AG04449 (cell line): ENCODE data around the genes TFR2, EPO and EPHB4.

DNA sequence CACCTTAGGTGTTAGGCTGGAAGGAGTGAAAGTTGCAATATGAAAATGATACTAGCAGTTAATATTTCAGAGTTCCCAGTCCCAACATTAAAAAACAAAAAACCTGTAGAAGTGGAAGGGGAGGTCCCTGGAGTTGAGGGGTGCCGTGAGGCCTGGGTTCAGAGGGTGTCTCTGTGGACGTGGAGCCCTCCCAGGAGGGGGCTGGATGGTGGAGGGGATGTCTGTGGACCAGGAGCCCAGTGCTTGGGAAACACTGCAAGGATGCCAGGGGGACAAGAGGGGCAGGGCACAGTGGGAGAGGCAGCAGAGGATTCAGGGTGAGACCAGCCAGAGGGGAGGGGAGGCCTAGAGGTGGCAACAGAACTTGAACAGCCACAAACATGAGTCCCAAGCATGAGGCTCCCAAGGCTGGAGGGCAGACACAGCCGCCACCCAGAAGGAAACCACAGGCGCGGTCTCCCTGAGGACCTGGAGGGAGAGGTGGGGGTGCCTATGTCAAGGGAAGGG, 7.0 kb upstream of the PILRA start:
- RRBS, result no CpG with 5 or more reads among the region's 5 CpGs

DNA sequence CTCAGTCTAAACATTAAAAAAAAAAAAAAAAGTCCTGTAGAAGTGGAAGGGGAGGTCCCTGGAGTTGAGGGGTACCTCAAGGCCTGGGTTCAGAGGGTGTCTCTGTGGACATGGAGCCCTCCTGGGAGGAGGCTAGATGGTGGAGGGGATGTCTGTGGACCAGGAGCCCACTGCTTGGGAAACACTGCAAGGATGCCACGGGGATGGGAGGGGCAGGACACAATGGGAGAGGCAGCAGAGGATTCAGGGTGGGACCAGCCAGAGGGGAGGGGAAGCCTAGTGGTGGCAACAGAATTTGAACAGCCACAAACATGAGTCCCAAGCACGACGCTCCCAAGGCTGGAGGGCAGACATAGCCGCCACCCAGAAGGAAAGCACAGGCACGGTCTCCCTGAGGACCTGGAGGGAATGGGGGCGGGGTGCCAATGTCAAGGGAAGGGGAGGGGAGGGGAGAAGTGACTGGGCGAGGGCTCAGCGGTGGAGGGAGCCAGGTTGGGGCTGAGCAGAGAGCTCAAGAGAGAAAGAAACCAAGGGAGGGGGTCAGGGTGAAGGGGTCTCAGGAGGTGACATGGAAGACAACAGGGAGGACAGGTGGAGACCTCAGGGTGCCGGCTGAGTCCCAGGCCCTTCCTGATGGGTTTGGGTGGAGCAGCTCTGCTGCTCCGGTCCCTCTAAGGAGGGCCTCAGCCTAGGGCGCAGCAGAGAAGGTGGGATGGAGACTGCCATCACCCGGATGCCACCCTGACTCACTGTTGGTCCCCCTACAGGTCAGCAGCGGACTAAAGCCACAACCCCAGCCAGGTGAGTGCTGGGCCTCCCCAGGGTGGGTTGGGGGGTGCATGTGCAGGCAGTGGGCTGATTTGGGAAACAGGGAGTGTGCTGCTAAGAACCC, 24.1 kb downstream of the PILRA start:
- RRBS, result 64% methylated on average over 4 of the region's 13 CpGs

DNA sequence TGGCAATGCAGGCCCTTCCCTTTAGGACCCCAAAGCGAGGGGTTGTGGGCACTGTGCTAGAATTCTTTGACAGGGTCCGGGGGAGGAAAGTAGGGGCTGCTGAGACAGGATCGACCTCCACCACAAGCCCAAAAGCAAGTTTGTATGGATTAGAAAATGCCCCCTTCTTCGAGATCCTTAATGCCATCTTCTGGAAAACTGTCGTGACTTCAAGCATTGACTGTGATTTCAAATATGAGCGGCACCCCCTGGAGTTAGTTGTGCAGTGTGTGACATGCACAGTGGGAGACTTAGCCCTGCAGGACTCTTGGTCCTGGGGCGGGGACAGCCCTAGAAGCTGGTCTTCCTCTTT, 6.6 kb upstream of the SPACDR start:
- RRBS, result no CpG with 5 or more reads among the region's 7 CpGs

DNA sequence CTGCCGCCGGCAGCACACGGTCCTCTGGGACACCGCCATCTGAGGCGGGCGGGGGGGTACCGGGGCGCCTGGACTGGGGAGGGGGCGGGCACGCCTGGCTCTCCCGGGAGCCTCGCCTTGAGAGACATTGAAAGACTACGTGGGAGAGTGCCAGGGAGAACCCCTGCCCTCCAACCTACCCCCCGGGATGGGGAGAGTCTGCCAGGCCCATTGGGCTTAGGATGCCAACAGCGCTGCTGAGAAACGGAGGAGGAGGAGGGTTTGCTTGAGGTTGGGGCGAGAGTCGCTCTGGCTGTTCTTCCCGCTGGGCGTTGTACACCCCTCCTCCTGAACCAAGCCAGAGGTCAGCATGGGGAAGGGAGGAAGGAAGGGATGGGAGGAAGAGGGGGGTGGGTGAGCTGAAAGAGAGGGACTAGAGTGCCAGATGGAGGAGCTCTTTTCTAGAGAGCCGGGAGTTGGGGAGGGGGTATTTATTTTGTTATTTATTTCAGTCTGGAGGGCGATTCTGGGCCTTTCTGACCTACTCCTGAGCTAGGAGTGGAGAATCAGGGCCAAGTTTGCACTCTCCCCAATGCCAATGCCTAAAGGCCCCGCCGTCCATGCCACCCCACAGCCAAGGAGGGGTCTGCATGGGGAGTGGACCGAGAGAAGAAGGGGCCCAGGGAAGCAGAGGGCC, 10.3 kb downstream of the NYAP1 start:
- RRBS, result 37% methylated on average over 13 of the region's 25 CpGs

- RRBS, result 87% methylated on average over 2 of the region's 18 CpGs
Measured at GRCh38 chr7:100578993-100579482, 5.3 kb upstream of the SAP25 start.

DNA sequence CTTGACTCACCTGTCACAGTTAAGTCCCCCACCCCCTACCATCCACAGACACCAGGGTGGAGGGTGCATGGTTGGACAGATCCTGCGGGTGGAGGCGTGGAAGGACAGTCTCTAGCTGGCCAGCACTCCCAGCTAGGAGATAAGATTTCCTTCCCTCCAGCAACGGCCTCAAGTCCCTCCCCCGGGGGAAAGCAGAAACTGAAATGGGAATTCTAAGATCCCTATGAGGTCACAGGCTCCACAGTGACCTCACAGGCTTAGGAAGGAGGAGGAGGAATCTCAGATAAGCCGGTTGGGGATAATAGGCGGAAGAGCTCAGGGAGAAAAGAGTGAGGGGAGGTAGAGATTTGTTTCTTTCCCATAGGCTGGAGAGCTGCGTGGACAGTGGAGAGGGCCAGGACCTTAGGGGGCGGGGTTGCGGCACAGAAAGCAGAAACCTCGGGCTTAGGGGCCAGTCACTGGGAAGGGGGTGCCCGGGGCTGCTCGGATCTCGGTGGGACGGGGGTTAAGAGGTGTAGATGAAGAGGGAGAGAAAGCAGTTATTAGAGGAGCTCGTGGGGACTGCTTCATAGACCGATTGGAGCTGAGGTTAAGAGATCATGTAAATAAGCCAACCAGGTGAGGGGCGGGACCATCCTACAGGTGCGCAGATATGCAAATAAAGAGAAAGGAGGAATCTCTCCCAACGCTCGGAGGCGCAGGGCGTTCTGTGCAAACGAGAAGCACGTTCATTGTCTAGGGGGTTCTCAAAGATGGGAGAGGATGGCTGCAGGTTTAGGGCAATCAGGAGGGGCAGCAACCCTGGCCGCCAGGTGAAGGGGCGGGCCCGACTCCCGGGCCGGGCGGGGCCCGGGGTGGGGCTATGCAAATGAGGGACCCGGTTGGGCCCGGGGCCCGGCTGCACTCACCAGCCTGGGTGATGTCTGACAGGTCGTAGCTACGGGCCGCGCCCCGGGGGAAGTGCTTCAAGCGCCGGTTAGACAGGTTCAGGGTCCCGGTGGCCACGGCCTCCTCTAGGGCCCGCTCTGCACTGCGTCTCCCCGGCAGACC, 631 bp downstream of the LRCH4 start:
- RRBS, result 2% methylated on average over 13 of the region's 46 CpGs

GRCh38 chr7:100641457-100642432, at the start of gene TFR2:
Gene TFR2, minus strand, starts transcription at chr7:100641552.
- RRBS, result no CpG with 5 or more reads among the region's 18 CpGs

DNA sequence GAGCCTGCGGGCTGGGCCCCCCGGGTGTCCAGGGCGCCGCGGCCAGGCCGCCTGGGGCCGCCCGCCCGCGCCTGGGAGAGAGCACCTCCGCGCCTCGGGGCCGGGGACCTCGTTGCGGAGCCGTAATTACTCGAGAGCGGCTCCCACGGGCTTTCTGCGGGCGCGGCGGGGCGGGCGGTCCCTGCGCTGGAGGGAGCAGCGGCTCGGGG, 1.5 kb downstream of the GNB2 start:
- RRBS, result under 1% methylated on average over 10 of the region's 29 CpGs

DNA sequence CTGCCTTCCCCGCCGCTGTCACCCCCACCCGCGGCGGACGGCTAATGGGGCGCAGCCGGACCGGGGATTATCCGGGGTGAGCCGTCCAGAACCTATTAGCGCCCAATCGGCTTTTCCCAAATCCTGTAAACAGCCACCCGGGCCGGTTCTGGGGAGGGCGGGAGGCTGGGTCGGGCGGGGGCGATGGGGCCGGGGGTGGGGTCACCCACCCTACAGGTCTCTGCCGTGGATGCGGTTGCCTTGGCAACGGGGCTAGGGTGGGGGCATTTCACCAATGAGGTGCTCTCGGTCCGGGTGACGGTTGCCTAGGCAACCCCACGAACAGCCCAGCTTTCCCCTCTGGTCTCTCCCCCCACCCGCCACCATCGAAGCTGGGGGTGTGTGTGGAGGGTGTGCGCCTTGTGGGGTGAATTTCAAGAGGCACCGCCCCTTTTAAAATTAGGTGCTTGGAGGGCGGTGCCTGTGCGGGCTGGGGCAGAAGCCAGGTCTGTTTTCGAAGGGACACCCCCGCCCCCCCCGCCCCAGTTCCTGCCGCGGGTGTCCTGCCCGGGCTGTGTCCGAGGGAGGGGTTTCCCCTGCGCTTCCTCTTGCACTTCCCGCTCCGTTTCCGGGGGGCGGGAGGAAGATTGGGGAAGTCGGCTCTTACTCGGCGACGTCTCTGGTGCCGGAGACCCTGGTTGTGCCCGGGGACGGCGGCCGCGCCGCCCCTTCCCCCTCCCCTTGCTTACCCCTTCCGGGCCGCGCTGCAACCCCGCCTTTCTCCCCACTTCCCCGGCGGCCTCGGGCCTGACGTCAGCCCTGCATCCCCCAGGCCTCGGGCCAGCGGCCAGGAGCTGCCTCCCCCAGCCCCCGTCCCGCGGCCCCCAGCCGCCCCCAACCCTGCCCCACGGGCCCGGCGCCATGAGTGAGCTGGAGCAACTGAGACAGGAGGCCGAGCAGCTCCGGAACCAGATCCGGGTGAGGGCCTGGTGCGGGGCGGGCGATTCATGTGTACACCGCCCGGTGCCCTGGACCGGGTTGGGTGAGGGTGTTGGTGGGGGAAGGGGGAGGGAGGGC, 2.2 kb downstream of the GNB2 start:
- RRBS, result 6% methylated on average over 46 of the region's 82 CpGs

GRCh38 chr7:100687166-100688361, 6.5 kb downstream of the GIGYF1 start:
- RRBS, result 87% methylated on average over 12 of the region's 54 CpGs

DNA sequence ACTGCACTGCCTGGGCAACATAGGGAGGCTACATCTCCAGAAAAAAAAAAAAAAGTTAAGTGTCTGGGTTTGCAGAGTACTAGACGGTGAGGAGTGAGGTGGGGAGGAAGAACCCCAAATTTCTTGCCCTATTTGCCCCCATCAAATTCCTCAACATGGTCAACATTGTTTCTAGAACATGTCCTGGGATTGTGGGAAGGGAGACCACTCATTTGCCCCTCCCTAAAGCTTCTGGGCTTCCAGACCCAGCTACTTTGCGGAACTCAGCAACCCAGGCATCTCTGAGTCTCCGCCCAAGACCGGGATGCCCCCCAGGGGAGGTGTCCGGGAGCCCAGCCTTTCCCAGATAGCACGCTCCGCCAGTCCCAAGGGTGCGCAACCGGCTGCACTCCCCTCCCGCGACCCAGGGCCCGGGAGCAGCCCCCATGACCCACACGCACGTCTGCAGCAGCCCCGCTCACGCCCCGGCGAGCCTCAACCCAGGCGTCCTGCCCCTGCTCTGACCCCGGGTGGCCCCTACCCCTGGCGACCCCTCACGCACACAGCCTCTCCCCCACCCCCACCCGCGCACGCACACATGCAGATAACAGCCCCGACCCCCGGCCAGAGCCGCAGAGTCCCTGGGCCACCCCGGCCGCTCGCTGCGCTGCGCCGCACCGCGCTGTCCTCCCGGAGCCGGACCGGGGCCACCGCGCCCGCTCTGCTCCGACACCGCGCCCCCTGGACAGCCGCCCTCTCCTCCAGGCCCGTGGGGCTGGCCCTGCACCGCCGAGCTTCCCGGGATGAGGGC, at the start of gene EPO:
Gene EPO (plus strand): TSS at position 337 of the 790 bp plus-strand sequence.
- RRBS, result 7% methylated on average over 40 of the region's 50 CpGs

DNA sequence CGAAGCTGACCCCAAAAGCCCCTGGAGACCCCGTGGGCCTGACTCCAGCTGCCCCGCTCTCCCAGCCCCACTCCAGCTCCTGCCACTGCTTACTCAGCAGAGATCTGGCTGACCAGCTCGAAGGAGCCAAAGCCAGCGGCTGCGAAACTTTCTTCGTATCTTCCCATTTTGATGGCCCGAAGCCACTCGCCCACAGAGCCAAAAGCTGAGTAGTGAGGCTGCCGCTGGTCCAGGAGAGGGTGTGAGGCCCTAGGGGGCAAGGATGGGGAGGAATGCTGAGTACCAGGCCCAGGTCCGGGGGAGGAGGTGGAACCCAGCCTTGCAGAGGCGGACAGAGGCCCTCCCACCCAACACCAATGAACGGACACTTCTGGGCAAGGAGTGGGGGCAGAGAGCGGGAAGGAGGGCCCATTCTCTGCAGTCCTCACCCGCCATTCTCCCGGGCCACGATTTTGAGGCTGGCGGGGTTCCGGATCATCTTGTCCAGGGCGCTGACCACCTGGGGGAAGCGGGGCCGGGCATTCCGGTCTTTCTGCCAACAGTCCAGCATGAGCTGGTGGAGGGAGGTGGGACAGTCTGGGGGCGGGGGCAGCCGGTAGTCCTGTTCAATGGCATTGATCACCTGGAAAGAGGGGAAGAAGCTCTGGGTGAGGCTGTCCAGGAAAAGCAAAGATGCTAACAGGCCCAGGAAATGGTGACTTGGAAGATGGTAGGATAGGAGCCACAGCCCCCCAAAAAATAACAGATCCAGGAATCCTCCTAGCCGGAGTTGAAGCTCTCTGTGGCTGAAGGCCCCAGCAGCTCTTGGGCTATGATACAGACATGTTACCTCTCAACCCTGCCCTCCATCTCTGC, 22.0 kb downstream of the EPHB4 start:
- RRBS, result 93% methylated on average over 4 of the region's 26 CpGs

DNA sequence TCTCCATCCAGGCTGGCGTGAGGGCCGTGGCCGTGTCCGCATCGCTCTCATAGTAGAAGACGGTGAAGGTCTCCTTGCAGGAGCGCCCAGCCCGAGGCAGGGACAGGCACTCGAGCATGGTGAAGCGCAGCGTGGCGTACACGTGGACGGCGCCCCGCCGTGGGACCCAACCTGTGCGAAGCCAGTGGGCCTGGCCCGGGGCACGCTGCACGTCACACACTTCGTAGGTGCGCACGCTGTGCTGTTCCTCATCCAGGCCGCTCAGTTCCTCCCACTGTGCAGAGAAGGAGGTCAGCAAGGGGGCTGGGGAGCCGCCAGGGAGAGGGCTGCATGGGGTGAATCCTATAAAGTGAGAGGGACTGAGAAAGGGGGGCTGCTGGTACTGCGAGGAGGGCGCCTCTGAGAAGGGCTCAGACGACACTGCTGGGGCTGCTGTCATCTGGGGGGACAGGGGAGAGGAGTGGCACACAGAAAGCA, 3.6 kb downstream of the EPHB4 start:
- RRBS, result no CpG with 5 or more reads among the region's 29 CpGs

- RRBS, result 2% methylated on average over 38 of the region's 87 CpGs
Measured at GRCh38 chr7:100827333-100828341, at the start of gene EPHB4. Gene EPHB4, minus strand, starts transcription at chr7:100827523.

GRCh38 chr7:100887474-100887969, 2.0 kb downstream of the UFSP1 start:
- RRBS, result no CpG with 5 or more reads among the region's 14 CpGs

DNA sequence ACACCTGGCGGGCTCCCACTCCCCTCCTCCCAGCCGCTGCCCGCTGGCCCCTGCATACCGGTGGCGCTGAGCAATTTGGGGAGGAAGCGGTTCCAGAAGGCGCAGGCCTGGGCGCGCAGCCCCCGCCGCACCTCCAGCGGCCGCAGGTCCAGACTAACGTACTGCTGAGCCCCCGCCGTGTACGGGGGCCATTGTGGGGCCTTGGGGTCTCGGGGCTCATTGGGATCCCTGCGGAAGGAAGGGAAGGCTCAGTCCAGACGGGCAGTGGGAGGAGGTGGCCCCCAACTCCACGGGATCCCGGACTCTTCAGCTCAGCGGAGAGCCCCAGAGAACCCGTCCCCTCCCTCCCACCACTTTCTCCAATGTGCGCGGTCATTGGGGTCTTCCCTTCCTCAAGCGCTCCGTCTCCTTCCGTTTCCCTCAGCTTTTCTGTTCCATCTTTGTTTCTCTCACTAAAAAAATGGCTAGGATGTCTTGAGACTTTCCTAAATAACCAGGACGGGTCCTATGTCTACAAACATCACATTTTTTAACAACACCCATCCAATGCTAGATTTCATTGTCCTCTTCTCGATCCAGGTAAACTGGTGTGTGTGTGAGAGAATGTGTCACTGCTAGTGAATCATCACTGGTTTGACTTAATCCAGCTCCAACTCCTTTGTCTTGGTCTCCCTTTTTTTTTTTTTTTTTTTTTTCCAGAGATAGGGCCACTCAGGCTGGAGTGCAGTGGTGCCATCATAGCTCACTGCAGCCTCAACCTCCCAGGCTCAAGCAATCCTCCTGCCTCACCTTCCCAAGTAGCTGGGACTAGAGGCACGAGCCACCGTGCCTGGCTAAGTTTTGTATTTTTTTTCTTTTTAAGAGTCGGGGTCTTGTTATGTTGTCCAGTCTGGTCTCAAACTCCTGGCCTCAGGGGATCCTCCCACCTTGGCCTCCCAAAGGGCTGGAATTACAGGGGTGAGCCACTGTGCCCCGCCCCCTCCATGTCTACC, 1.9 kb upstream of the UFSP1 start:
- RRBS, result no CpG with 5 or more reads among the region's 35 CpGs

DNA sequence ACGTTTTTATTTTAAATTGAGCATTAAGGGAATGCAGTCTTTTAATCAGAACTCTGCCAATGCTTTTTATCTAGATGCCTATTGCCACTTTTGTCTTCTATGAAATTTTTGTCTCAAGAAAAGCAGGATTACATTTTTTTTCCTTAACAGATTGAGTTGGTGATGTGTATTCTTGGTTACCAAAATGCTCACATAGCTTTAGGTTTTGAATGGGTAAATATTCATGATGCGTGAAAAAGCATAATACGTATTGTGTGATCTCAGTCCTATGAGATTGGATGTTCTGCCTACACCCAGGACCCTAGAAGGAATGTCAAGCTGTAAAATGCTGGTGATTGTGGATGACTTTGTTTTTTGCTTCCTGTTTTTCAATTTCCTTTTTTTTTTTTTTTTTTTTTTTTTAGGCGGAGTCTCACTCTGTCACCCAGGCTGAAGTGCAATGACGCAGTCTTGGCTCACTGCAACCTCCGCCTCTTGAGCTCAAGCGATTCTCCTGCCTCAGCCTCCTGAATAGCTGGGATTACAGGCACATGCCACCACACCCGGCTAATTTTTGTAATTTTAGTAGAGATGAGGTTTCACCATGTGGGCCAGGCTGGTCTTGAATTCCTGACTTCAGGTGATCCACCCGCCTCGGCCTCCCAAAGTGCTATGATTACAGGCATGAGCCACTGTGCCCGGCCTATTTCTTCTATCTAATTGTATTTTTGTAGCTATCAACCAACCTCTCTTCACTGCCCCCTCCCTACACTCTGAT, 14.7 kb upstream of the ACHE start:
- RRBS, result no CpG with 5 or more reads among the region's 11 CpGs

DNA sequence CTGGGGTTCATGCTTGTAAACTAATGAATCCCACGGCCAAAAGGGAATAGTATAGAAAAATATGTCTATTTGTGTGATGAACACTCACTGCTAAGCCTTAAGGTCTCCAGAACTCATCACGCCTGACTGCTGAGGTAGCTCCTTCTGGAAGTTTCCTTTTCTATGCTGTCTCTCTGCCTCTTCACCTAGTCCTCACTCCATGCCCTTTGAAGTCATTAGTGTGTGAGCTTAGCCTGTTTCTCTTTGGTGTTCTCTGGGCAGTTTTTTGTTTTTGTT, 1.3 kb downstream of the MUC3A start:
- RRBS, result no CpG with 5 or more reads among the region's 2 CpGs

- RRBS, result no CpG with 5 or more reads among the region's 6 CpGs
Measured at GRCh38 chr7:100955971-100956916, 6.9 kb downstream of the MUC3A start.

DNA sequence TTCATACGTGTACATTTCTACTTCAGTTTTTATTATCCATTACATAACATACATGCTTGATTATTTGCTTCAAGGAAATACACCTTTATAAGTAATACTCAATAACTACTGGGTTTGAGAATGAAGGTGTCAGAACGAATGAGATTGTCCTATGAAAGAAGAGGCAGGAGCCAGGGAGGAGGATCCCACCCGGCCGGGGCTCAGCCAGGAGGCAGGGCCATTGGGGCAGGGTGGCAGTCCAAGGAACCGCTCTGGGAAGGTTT, 9.1 kb downstream of the TRIM56 start:
- RRBS, result no CpG with 5 or more reads among the region's 5 CpGs